Measurements from ENCODE around the genes IL6, MALSU1 and FAM221A.

GRCh38 chr7:22563471-22564492 is 63.8 kb upstream of the STEAP1B start:
- PRO-cap: no peak

DNA sequence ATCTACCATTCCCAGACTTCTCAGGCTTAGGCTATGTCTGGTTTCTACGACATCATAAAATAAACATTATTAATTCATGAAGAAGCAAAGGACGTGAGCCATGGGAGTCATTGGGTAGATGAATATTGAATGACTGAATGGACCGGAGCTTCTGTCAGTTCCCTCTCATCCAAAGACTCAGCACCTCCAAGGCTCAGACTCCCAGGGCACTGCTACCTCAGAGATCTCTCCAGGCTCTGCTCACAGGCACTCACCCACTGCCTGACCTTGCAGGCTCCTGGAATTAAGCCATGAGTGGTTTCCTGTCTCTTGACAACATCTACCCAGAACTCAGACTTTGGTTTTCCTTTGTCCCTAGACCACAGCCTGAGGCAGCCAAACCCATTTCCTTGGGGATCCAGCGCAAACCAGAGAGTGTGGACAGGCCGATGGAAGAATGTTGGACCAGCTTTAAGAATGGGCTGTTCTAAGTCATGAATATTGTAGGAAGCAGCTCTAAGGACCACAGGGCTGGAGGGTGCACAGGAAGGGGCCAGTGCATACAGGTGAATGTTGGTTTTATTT is 64.7 kb upstream of the STEAP1B start:
- PRO-cap: no peak

DNA sequence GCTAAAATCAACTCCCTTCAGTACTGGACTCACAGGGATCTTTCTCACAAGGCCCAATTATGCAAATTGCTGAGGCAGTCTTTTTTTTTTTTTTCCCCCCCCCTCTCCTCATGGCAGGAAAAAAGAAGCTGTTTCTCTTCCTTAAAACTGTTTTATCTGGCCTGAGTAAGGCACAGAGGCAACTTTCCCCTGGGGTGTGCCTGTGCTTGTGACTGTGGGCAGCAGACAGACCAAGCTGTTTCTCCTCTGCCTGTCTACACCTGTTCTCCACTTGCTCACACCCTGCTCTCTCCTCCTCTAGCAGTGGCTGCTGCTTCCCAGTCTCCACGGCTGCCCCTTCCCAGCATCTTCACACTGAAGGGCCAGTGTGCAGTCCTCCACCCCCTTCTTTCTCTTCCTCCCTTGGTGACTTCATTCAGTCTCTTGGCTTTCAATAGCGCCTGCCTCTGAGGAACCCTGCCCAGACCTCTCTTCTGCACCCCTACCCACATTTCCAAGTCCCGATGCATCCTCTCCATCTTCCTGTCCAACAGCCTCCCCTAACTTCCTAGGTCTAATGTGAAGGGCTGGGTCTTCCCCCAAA is 65.5 kb upstream of the STEAP1B start:
- PRO-cap: no peak

DNA sequence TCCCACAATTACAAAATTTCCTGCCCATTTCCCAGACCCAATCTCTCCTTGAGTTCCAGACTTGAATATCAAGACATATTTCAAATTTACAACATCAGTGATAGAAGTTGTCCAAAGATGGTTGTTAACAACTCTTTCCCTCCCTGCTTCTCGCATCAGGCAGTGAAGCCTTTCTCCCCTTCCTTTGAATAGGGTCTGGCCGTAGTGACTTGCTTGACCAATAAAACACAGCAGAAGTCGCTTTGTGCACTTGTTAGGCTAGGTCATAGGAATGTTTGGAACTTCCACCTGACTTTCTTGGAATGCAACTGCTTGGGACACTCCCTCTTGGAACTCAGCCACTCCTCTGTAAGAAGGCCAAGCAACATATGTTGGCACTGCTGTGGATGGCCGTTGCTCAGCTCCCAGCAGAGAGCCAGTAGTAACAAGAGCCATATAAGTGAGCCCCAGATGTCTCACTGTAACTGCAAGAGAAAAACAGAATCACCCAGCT is 83.2 kb upstream of the STEAP1B start:
- PRO-cap: no peak

GRCh38 chr7:22723713-22723965 is 3.4 kb upstream of the IL6 start:
- PRO-cap: unidirectional peak, minus-strand start at chr7:22723861

DNA sequence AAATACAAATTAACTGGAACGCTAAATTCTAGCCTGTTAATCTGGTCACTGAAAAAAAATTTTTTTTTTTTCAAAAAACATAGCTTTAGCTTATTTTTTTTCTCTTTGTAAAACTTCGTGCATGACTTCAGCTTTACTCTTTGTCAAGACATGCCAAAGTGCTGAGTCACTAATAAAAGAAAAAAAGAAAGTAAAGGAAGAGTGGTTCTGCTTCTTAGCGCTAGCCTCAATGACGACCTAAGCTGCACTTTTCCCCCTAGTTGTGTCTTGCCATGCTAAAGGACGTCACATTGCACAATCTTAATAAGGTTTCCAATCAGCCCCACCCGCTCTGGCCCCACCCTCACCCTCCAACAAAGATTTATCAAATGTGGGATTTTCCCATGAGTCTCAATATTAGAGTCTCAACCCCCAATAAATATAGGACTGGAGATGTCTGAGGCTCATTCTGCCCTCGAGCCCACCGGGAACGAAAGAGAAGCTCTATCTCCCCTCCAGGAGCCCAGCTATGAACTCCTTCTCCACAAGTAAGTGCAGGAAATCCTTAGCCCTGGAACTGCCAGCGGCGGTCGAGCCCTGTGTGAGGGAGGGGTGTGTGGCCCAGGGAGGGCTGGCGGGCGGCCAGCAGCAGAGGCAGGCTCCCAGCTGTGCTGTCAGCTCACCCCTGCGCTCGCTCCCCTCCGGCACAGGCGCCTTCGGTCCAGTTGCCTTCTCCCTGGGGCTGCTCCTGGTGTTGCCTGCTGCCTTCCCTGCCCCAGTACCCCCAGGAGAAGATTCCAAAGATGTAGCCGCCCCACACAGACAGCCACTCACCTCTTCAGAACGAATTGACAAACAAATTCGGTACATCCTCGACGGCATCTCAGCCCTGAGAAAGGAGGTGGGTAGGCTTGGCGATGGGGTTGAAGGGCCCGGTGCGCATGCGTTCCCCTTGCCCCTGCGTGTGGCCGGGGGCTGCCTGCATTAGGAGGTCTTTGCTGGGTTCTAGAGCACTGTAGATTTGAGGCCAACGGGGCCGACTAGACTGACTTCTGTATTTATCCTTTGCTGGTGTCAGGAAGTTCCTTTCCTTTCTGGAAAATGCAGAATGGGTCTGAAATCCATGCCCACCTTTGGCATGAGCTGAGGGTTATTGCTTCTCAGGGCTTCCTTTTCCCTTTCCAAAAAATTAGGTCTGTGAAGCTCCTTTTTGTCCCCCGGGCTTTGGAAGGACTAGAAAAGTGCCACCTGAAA is at the start of gene IL6:
Gene IL6 (plus strand): TSS at position 446 of the 1,233 bp plus-strand sequence.
- PRO-cap: no peak

DNA sequence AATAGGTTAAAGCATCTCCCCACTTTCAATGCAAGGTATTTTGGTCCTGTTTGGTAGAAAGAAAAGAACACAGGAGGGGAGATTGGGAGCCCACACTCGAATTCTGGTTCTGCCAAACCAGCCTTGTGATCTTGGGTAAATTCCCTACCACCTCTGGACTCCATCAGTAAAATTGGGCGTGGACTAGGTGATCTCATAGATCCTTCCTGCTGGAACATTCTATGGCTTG is 1.0 kb downstream of the IL6 start:
- PRO-cap: no peak

GRCh38 chr7:23011275-23011899 is 2.5 kb downstream of the HYCC1 start:
- PRO-cap: no peak

DNA sequence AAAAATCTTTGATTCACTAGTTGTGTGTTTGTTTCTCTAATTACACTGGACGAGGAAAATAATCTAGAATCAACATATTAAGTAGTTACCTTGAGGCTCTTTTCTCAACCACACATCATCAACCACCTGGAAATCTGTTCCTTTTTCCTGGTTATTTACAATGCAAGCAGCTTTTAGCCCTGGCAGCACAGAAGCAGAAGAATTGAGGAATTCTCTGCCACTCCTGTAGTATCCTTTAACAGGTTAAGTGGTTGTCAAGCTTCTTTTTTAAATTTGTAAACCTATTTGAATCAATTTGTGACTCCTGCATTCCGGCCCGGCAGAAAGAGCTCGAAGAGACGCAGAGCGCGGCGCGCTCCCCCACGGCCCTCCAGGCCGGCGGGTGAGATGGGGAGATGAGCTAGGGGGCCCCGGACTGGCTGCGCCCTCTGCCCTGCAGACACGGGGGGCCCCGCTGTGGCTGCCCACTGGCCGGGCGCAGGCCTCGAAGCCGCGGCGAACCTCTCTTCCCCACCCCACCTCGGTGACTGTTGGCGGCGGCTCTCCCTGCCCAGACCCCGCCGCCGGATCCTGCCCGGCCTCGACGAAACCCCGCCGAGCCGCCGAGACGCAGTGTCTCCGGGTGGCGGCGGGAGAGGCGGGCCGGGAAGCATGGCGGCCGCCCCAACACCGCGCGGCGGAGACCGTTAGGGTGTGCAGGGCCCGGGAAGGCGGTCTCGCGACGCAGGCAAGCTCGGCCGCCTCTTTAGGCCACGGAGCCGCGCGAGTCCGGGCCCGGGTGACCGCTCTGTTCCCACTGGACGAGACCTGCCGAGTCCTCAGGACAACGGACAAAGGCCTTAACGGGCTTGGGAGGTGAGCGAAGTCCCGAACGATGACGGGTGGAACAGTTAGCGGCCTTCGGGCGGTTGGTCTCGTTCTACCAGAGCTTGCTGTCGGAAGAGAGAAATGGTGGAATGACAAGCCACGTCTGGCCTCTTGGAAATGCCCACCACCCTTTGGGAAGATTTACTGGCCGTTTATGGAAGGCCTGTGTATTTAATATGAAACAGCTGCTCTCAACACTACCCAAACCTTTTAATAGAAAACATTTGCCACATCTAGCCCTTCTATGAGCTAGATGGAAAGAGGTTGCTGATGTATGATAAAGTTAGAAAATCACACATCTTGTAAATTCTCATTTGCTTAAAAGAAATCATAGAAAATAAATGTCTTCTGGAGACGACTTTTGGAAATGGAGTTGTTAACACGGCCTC is 24.2 kb downstream of the NUP42 start:
- PRO-cap: no peak

GRCh38 chr7:23299025-23300360 is at the start of gene MALSU1:
MALSU1 (plus strand) TSS chr7:23299339.
- PRO-cap: bidirectional peak, plus-strand start at chr7:23299341, minus-strand start at chr7:23299188

DNA sequence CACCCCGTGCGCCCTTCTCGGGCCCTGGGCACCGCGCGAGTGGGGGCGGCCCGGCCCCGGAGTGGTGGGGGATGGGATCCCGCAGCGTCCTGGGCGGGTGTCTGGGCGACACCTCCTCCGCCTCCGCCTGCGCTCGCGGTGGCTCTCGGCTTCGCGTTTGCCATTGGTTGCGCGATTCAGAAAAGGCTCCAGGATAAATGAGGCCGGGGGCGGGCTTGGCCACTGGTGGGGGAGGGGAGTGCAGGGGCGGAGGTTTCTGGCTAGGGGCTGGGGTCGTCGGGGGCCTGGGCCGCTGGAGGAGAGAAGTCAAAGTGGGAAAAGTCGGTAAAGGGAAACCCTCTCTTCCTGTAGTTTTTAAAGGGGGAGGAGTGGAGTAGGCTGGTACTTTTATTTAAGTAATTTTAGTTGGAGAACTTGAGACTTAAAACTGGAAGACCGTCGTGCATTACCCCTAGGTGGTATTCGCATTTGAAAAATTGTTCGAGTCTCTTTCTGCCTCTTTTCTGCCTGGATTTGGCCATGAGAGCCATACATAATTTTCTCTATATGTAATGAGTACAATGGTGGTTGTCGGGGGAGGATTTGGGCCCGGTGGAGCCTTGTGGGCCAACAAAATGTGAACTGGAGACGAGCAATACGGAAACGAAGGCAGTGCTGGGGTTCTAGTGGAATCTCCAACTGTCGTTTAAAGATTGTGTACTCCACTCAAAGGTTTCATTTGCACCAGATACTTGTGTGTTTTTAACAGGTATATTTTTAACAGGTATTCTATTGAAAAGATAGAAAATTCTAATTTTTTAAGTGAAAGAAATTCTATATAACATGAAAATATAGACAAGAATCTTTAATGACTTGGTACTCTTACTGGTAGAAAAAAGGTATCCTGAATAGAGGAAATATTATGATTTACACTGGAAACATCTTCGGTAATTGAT is 1.2 kb upstream of the IGF2BP3 start:
- PRO-cap: no peak

DNA sequence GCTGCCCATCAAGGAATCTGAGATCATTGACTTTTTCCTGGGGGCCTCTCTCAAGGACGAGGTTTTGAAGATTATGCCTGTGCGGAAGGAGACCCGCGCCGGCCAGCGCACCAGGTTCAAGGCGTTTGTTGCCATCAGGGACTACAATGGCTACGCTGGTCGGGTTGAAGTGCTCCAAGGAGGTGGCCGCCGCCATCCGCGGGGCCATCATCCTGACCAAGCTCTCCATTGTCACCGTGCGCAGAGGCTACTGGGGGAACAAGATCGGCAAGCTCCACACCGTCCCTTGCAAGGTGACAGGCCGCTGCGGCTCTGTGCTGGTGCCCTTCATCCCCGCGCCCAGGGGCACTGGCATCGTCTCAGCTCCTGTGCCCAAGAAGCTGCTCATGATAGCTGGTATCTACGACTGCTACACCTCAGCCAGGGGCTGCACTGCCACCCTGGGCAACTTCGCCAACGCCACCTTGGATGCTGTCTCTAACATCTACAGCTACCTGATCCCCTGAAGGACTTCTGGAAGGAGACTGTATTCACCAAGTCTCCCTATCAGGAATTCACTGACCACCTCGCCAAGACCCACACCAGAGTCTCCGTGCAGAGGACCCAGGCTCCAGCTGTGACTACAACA is 20.6 kb upstream of the IGF2BP3 start:
- PRO-cap: unidirectional peak, minus-strand start at position 343 of the sequence

- PRO-cap: bidirectional peak, plus-strand start at chr7:23680203, minus-strand start at chr7:23680025
Measured at GRCh38 chr7:23679785-23680652, at the start of gene FAM221A. FAM221A (plus strand) TSS chr7:23680199.

DNA sequence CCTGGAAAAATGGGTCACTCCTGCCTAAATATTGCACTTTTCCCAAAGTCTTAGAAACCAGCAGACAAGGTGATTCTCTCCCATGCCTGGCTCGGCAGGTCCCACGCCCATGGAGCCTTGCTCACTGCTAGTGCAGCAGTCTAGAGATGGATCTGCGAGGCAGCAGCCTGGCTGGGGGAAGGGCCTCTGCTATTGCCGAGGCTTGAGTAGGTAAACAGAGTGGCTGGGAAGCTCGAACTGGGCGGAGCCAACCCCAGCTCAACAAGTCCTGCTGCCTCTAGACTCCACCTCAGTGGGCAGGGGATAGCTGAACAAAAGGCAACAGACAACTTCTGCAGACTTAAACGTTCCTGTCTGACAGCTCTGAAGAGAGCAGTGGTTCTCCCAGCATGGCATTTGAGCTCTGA is 134.8 kb downstream of the STK31 start:
- PRO-cap: no peak

DNA sequence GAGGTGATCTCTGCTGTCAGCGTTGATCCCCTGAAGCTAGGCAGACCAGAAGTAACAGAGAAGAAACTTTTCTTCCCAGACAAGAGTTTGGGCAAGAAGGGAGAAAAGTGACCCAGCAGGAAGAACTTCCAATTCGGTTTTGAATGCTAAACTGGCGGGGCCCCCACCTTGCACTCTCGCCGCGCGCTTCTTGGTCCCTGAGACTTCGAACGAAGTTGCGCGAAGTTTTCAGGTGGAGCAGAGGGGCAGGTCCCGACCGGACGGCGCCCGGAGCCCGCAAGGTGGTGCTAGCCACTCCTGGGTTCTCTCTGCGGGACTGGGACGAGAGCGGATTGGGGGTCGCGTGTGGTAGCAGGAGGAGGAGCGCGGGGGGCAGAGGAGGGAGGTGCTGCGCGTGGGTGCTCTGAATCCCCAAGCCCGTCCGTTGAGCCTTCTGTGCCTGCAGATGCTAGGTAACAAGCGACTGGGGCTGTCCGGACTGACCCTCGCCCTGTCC is 854 bp downstream of the NPY start:
- PRO-cap: no peak

DNA sequence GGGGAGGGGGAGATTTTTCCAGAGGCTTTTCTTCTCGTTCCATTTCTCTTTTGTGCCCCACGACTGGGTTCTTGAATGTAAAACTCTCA is 560 bp upstream of the PALS2 start:
- PRO-cap: no peak

- PRO-cap: no peak
Measured at GRCh38 chr7:24574433-24574779, 1.2 kb downstream of the PALS2 start.

DNA sequence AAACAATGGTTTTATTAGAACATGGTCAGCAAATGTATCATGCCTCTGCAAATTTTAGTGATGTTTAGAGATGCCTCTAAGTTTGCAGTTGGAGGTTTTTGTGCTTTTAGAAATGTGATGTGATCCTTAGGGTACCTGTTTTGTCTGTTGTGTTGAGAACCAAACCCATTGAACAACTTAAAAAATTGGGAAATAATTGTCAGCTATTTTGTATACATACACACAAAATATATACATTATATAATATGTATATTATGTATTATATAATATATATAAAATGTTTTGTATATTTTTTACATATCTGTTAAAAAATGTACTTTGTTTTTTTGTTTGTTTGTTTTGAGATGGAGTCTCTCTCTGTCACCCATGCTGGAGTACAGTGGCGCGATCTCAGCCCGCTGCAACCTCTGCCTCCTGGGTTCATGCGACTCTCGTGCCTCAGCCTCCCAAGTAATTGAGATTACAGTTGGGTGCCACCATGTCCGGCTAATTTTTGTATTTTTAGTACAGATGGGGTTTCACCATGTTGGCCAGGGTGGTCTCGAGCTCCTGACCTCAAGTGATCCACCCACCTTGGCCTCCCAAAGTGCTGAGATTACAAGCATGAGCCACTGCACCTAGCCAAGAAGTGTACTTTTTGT is 68.7 kb downstream of the GSDME start:
- PRO-cap: no peak

DNA sequence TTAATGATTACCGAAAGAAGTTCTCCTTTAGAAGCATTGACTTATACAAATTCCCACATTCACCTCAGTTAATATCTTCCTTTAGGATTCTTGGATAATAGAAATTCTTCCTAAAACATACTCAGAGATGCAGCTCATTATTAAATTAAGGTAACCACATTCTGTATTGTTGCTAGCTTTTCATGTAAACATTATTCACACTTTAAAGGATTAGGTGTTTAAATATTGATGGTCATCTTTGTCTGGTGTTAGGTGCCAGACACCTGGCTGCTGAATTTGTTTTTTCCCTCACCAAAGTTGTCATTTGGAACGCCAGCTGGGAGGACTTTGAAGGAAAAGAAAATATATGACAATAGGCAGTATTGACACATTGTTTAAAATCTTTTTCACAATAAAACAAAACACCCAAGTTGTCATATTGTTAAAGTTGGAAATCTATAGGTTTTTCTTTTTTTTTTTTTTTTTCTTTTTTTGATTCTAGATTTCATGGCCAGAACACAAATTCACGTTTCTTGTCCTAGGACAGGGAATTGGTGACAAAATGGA is 68.1 kb downstream of the GSDME start:
- PRO-cap: no peak

- PRO-cap: no peak
Measured at GRCh38 chr7:24715502-24715974, 41.7 kb downstream of the GSDME start.